Thoracic aorta (tissue), 1 donor: ENCODE data around the genes PPP1R1C and DNAJC10.

DNA sequence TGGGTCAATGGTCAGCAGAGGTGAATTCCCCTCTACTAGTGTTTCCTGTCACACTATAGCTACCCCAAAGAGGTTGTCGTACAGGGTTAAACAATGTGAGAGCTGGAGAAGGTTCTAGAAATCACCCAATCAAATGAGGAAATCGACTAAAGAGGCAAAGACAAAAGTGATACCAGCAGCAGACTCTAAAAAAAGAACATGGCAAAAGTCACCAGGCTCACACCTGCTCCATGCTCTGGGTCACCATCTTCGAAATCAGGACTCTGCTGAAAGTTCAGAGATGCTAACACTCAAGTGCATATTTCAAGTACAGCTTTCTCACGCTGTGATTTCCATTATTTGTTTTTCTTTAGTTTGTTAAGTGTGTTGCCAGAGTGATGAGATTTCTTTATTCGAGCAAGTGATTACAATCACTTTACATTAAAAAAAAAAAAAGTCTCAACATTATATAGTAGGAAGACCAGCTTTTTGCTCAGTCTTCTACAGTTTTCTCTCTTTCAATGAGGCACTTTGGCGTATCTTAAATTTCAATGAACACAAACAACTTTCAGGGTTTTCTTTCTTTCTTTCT lies 144.5 kb upstream of the ITGA4 start:
- RAMPAGE, long total RNA = no peak

- RAMPAGE, long total RNA = no peak
These were observed 62.6 kb upstream of the ITGA4 start for GRCh38 chr2:181394601-181395015.

- RAMPAGE, long total RNA = no peak
These were observed 46.1 kb upstream of the ITGA4 start for GRCh38 chr2:181411039-181411551.

GRCh38 chr2:181479936-181480350 lies 22.8 kb downstream of the ITGA4 start:
- RAMPAGE, long total RNA = no peak

DNA sequence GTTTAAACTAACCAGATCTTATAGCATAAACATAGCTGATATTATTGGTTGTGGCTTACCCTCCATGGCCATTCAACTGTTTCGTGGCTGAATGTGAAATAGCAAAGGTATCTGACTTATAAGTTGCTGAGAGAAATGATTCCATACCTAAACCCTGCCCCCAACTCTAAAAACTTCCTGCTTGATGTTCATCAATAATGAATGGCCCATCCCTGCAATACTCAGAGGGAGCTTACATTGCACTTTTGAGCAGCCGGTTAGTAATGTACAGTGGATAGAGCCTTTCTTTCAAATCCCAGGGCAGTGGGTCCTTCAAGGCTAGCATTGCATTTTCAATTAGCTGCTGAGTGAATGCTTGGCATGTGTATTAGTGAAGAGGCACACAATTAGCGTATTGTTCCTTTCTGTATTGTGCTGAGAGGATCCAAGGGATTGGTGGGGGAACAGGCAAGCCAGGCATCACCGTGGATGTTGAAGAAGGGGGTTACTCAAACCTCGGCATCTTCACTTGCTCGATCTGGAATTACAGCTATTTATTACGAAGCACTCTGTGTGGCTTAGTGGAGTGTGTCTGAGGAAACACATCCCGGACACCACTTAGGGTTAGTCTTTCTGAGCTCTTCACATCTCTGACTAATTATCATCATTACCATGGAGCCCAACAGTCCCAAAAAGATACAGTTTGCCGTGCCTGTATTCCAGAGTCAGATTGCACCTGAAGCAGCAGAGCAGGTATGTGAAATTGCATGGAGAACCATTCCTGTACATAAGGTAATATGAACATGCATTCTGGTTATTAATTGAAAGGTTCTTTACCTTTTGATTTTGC lies at the start of gene PPP1R1C:
PPP1R1C (plus strand) TSS at position 394 of the 829 bp plus-strand sequence.
- RAMPAGE, long total RNA = no peak

DNA sequence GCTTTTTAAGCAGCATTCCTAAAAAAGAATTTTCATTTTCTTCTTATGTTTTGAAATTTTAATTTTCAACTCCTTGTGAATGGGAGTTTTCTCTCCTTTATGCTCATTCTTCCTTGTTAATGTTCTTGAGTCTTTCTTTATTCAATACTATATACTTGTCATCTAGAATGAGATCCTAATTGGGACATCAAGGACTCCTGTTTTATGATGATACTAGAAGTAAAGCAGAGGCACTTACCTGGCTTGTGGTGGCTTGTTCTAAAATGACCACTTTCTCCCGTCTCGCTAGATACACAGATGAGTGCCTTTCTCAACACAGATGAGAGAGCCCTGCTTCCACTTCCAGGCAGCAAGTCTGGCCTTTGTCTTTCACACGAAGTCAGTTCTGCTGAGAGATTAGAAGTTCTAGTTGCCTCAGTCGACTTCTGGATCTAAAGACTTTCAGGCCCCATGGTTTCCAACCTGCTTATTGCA lies 70.2 kb downstream of the PPP1R1C start:
- RAMPAGE, long total RNA = no peak

DNA sequence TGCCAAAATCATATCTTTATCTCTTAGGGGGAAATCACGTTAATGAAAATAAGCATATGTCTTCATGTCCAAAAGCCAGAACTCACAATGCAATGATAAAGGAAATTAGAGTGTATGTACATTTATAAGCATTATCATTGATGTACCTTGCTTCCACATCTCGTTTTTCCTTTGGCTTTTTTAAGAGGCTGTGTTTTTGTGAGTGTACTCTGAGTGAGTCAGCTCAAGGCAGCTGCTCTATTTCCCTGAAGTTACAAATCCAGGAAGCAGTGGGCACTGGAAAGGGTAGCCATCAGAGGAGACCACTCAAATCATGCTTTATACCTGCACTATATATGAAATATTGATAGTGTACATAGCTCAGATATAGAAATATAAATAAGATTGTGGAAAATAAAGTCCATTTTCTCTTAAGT lies 116.0 kb upstream of the PDE1A start:
- RAMPAGE, long total RNA = no peak

DNA sequence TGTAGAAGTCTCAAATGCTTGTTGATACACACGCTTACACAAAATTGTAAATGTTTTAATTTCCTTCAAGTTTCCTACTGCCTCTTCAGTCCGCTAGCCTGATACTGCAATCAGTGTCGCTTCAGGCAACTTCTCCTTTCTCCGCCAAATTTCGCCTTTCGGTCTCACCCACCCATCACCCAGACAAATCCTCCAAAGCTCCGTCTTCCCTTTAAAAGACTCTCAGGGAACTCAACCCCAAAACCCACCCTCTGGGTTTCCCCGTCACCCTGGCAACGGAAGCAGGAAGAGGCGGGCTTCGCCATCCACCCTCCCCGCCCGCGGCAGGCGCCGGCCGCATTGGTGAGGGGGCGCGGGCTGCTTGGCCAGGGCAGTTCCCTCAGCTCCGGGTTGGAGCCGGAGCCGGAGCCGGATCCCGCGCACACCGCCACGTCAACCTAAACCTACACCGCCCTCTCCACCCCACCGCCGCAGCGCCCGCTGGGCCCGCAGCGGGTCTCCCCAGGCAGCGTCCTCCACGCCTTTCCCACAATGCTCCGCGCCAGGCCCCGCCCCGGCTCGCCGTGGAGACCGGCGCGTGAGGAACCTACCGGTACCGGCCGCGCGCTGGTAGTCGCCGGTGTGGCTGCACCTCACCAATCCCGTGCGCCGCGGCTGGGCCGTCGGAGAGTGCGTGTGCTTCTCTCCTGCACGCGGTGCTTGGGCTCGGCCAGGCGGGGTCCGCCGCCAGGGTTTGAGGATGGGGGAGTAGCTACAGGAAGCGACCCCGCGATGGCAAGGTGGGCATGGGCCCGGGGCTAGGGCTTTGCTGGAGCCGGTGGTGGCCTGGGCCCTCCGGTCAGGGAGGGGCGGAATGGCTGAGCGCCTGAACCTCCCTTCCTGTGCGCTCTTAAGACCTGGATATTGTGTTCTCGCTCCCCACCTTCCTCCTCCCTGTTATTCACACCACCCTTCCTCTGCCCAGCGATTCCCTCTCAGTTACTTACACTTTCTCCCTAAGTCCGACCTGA lies at the start of gene DNAJC10:
DNAJC10 (plus strand) TSS at position 553 of the 1,010 bp plus-strand sequence.
- RAMPAGE, long total RNA = start-site peak on the plus strand centred at position 583 of the sequence, 66 bp wide, 1,682 reads

- RAMPAGE, long total RNA = no peak
These were observed 76.2 kb downstream of the NCKAP1 start for GRCh38 chr2:182962086-182962444.

GRCh38 chr2:182988861-182989359 lies 49.3 kb downstream of the NCKAP1 start:
- RAMPAGE, long total RNA = no peak

DNA sequence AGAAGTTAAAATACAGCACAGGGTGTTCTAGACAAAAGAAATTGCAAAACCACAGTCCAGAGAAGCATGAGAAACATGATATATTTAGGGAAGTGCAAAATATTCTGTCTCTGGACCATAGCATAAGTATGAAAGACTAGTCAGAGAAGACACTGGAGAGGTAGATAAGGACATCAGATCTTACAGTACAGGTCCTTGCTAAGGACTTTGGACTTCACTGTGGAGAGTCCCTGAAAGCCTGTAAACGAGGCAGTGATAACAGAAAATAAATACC lies 43.7 kb downstream of the FSIP2 start:
- RAMPAGE, long total RNA = no peak

GRCh38 chr2:186439987-186440116 lies 46.2 kb upstream of the ZC3H15 start:
- RAMPAGE, long total RNA = no peak

- RAMPAGE, long total RNA = no peak
These were observed 17.8 kb downstream of the ITGAV start for GRCh38 chr2:186607612-186608180.

GRCh38 chr2:186669639-186670126 lies 24.2 kb upstream of the FAM171B start:
- RAMPAGE, long total RNA = no peak

DNA sequence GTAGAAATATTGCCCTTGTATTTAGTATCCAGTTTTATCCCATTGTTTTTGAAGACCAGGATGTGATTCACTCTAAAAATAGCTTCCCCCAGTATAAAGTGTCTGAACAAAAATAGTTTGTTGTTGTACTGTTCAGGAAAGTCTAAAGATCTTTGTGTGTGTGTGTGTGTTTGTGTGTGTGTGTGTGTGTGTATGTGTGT lies 145.4 kb downstream of the CALCRL start:
- RAMPAGE, long total RNA = no peak

DNA sequence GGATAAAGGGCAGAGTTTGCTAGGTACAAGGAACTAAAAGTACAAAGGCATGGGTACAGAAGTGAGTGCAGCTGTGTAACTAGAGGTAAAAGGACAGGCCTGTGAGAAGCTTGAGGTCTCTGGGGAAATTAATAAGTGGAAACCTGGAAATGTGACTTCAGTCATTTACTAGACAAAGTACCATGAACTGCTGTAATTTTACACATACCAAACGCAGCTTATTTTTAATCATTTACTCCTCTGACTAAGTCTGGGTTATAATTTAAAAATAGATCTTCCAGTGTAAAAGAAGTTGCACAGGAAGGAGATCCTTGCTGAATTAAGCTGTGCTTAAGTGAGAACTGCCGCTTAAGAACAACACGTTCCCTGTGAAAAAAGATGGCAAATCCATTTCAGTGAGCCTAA lies 44.5 kb downstream of the CALCRL start:
- RAMPAGE, long total RNA = no peak

GRCh38 chr2:187404420-187405162 lies 43.5 kb downstream of the CALCRL start:
- RAMPAGE, long total RNA = no peak

DNA sequence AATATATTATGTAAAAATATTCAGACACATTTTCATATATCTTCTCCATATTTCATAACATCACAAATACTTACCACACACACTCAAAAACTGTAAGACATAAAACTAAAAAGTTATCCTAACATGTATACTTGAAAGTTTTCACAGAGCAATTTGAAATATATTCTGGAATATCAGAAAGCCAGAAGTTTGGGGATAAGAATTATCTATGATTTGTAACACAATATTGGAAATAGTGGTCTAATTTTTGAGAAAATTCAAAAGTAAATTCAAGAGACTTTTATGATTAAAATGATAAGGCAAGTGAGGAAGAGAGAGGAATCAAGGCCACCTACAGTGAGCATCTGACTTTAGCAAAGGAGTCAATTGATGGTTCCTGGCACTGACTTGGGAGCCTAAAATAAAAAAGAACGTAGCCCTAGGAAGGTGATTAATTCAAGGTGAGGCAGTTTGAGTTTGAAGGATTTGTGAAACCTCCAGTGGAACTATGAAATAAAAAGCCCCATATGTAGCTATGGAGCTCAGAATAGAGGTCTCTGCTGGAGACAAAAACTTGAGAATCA lies 13.1 kb downstream of the TFPI start:
- RAMPAGE, long total RNA = no peak

DNA sequence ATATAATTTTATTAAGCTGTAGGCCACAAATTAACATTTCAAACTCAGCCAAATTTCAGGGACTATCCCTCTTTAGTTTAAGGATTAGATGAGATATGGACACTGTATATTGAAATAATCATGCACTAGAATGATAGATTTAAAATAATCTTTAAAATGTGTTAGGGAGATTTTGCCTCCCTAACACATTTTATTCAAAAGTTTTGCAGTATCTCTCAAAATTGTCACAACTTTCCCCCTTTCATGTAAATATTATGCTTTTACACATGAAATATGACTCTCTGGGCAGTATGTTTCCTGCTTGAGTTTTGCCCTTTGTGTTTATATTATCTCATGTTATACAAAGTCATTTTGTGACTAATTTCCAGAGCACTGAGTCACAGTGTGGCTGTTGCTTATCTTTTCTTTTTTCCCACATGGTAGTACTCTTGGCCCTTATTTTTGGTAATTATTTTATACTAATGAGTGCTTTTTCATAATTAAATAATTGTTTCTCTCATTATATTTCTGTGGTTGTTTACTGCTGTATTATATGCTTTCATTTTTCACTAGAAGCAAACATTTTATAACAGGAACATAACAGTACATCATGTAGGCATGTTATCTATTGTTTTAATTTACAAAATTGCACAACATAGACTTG lies 1.1 kb downstream of the TFPI start:
- RAMPAGE, long total RNA = no peak

DNA sequence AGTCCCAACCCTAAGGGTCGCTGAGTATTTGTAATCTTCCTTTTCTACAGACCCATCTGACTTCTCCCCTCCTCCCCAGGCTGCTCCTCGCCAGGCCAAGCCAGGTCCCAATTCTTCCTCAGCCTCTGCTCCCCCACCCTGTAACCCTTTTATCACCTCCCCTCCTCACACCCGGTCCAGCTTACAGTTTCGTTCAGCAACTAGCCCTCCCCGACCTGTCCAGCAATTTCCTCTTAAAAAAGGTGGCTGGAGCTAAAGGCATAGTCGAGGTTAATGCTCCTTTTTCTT lies 256.9 kb upstream of the GULP1 start:
- RAMPAGE, long total RNA = no peak